ENCODE measurements around the gene TMEM200A.

- PRO-cap, result no peak
Measured at GRCh38 chr6:125753141-125753897, 3.9 kb downstream of the HEY2 start.

- PRO-cap, result no peak
Measured at GRCh38 chr6:125959012-125959734, 2.6 kb downstream of the HINT3 start.

GRCh38 chr6:126063260-126064083 lies 77.1 kb downstream of the TRMT11 start:
- PRO-cap, result no peak

- PRO-cap, result no peak
Measured at GRCh38 chr6:126076907-126077771, 90.8 kb downstream of the TRMT11 start.

- PRO-cap, result no peak
Measured at GRCh38 chr6:126199400-126199830, 140.5 kb upstream of the CENPW start.

DNA sequence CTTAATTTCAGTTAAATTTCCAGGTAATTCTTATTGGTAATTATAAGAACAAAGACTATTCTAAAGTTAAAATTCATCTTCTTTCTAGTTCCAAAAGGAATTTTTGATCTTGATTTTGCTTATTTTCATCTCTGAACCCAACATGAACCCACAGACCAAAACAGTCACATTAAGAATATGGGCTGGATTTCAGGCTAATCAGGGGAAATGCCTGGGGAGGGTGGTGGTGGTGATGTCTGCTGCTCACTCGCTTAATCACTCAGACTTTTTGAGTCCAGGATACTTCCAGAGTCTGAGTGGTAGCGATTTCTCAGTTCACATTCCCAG lies 345.5 kb upstream of the RSPO3 start:
- PRO-cap, result no peak

DNA sequence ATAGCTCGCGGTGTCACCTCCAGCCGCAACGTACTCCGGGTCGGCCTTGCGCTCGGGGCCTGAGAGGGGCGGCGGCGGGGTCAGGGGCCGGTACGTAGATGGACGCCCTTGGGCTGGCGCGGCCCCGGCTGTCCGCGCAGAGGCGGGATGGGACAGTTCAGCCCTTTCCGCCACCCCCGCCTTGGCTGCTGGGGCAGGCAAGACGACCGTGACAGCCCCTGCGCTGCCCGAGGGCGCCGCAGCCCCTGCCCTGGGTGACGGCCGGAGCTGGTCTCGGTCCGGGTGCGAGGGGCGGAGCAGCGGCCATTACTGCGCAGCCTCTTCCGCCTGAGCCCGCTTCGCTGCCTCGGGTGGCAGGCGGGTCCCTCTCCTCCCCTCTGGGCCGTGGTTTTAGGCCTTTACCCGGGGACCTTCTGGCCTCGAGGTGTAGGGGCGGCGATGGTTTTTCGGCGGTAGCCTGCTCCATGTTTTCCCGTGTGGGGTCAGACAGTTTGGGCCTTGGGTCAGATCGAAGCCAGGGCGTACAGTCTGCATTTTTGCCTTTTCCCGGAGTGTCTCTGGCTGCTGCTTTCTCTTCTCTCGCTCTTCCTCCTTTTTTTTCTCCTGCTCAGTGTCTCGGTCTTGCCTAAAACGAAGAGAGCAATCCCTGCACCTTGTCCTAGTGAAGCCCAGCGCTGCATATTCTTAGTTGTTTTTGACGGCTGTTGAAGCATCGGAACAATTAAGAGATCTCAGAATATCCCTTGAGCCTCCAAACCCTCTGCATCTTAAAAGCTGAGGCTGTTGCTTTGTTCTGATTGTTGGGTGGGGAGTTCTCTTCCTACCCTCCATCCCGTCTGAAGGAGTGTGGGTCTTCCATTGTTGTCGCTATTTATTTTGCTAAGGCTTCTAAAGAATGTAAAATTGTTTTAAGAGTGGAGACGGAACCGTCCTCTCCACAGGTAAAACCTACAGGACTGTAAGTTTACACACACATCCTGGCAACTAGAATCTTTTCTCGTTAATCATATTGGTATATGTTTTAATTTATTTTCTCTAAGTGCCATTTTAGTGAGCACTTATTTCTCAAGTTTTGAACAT lies 682 bp downstream of the RNF146 start:
- PRO-cap, result no peak

DNA sequence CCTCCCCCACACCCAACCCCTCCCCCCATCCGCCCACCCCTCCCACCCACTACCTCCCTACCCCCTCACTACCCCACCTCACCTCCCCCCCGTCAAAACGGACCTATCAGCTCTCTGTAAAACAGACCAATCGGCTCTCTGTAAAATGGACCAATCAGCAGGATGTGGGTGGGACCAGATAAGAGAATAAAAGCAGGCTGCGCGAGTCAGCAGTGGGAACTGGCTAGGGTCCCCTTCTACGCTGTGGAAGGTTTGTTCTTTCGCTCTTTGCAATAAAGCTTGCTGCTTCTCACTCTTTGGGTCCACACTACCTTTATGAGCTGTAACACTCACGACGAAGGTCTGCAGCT lies 37.0 kb upstream of the ECHDC1 start:
- PRO-cap, result no peak

DNA sequence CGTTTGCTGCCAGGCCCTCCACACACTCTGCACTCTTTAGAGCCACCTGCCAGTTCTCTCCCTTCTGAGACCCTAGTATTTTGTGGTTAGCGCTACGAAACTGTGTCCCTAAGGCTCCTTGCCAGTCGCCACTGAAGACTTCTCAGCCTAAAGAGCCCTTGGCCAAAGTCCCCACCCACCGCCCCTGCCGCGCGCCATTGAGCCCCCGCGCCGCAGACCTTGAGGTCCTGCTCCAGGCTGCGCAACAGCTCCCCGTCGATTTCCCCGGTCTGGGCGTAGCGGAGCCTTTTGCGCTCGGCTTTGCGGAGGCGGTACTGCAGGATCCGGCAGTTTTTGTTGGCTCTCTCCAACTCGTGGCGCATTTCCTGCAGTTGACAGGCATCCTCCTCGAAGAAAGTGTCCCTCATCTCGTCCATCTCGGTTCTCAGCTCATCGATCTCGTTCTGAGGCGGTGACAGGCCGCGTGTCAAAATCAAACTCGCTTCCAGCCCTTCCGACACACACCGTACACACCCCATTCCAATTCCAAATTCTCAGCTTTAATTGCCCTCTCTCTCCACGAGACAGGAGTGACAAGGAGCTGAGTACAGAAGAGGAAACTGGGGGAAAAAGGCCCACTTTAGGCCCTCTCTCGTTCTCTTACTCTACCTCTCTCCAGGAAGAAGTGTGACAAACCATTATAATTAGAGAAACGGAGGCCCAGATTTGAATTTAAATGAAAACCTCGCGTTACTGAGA lies 55.6 kb upstream of the KIAA0408 start:
- PRO-cap, result no peak

GRCh38 chr6:127922054-127922405 lies 21.2 kb upstream of the THEMIS start:
- PRO-cap, result no peak

- PRO-cap, result no peak
Measured at GRCh38 chr6:127967599-127968338, 66.9 kb upstream of the THEMIS start.

DNA sequence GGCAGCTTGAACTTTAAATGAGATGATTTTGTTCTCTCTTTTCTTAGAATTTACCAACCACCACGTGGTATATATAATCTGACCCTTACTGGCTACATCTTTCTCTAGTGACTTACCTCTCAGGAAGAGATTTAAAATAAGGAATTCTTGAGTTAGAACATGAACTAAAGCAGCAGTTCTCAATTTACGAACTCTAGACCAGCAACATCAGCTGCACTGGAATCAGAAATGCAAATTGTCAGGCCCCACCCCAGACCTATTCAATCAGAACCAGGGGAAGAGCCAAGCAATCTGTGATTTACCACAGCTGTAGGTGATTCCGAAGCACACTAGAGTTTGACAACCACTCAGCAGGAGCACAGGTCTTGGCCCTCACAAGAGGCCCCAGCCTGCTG lies 279.3 kb downstream of the PTPRK start:
- PRO-cap, result no peak

GRCh38 chr6:128398048-128398394 lies 122.4 kb downstream of the PTPRK start:
- PRO-cap, result no peak

DNA sequence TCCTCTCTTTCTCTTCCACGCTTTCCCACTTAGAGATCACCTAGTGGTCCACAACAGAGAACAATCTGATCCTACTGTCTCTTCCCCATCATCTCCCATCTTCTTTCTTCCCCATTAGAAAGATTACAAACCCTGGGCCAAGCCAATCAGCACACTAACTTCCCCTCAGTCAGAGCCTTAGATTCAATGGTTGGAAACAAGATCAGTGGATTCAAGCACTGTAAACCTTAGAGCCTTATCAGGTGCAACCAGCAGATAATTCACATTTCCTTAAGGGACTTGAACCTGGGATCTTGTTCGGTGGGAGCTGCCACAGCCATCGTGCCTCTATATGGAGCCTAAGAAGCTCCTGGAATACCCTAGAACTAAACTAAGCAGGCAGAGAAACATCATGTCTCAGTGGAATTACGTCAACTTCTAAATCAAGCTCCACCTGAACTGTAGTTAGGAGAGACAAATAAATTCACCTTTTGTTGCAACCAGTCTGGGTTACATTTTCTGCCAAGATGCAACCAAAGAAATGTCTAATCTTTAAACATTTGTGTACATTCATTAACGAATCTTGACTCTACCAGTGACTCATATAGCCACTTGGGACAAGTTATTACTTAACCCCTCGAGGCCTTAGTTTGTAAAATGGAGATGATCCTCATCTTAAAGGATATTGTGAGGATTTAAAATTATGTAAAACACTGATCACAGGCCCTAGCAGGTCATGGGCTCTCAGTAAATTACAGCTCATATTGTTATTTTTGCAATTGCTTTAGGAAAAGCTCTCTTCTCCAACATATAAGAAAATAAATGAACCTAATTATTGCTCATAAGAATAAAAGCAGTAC lies 9.0 kb downstream of the PTPRK start:
- PRO-cap, result no peak

DNA sequence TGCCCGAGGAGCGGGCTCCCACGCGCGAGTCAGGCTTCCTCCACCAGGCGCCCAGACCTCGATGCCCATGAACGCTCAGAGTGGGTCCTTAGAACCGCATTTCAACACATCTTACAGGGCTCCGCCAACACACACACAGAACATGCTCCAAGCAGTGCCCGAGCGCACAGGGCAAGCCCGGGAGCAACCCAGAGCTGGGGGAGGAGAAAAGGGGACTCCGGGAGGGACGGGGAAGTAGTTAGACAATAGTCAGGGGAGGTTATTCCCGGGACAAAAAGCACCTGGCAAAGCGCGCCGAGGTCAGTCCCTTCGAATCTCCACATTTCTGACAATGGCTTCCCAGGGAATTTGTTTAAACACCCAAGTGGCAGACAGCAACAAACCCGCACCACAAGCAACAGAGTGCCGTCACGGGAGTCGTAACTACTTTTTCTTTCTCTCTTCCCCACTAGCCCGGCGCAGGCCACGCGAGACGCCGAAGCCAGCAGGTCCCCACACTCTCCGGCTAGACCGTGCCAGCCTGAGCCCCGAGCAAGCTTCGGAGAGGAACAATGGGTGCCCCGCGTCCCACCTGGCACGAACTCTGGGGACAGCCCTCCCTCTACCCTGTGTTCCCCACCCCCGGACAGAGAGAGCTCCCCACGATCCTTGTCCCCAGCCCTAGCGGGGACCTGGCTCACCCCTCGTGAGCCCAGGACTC lies 725 bp downstream of the PTPRK start:
- PRO-cap, result bidirectional peak, plus-strand start at position 262 of the sequence, minus-strand start at position 144 of the sequence; bidirectional peak, plus-strand start at position 470 of the sequence, minus-strand start at position 327 of the sequence; bidirectional peak, plus-strand start outside the sequence, minus-strand start at position 585 of the sequence

DNA sequence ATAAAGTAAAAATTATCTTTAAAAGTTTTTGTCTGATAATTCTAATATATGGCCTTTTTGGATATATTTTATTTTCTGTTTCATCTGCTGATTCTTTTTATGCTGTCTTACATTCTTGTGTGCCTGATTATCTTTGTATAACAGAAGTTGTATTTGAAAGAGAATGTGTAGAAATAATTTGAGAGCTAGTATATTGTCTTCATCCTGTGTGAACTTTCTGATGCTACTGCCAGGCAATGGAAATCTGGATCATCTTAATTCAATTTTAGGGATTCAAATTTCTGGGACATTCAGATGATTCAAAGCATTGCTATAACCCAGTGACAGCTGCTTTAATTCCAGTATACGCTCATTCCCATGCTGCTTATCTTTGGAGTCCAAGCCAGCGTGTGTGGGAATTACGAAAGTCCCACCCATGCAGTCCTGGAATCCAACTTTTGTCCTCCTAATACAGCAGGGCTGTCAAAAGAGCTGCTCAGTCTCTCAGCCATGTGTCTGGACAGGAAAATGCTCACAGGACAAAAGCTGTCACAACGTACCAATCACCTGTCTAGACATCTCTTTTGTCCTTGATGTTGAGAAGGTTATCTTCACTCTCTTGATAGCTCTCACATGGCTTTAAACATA lies 219.7 kb downstream of the LAMA2 start:
- PRO-cap, result no peak

GRCh38 chr6:129575170-129575643 lies 134.8 kb downstream of the ARHGAP18 start:
- PRO-cap, result no peak

- PRO-cap, result no peak
Measured at GRCh38 chr6:129646575-129647111, 63.3 kb downstream of the ARHGAP18 start.

DNA sequence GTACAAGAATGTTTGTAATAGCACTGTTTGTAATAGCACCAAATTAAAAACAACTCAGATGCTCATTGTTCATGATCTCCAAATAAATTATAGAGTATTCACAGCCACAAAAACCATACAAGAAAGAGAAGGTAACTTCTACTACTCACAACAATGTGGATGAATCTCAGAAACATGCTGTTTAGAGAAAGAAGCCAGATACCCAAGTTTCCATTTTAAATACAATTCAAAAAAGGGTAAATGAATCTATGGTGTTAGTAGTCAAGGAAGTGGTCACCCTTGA lies 90.8 kb downstream of the SAMD3 start:
- PRO-cap, result no peak

DNA sequence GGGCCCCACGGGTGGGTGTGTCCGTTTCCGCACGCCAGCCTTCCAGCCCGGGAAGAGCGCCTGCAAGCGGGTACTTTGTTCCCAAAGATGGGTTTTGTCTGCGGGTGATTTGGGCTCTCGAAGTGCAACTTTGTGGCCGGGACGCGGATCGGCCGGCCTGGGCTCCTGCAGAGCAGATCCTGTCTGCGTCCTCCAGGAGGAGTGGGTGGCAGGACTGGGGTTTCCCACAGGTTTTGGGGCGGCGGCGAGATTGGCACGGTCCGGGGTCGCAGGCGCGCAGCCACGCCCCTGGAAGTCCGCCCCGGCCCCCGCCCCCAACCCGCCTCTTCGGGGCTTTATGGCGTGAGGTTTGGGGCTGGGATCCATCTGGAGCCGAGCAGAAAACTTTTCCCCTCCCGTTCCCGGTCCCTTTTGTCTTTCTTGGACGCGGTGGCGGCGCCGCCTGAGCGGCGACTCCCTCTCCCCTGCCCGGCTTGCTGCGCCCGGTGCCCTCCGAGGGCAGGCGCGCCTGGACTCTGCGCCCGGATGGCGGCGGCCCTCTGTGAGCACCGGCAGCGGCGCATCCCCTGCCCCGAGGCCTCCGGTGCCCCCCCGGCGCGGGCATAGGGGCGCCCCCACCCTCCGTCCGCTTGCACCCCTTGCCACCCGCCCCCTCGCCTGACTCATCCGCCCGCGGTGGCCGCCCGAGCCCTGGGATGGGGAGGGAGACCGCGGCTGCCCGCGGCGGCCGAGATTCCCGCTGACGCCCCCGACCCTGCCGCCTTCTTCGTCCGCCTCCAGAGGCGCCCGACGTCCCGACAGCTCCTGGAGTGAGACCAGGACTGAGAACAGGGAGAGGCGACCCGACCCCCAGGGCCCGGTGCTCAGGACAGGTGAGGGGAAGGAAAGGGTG lies at the start of gene TMEM200A:
Gene TMEM200A, plus strand, starts transcription at position 365 of the 892 bp plus-strand sequence.
- PRO-cap, result bidirectional peak, plus-strand start at position 345 of the sequence, minus-strand start at position 203 of the sequence; bidirectional peak, plus-strand start at position 693 of the sequence, minus-strand start at position 466 of the sequence

Measured in left colon (tissue), 1 donor.